Measurements from ENCODE around the genes DICER1 and ATG2B.

DNA sequence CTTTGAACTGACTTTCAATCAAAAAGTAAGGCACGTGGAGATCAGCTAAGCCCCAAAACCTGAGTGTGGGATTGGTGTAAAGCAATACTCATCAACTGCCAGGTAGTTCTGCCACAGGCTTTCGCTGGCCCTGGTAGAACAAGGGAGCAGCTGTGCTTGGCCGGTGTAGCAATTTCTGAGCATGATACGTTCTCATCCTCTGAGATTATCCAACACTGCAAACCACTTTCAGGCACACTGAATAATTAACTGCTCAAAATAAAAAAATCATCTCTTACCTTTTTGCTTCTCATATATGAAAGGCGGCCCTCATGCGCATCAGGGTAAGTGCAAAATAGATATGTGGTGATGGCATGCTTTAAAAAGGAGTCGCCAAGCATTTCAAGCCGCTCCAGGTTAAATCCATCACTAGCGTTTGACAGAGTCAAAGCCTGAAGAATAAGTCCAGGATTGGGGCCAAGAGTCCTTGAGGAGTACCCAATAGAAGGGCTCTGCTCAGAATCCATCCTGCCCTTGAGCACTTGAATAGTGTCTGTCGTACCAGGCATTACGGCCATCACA lies 54.2 kb downstream of the DICER1 start:
- PRO-cap: no peak
- RAMPAGE, long total RNA, 3 experiments: no peak in any of the 3 experiments

DNA sequence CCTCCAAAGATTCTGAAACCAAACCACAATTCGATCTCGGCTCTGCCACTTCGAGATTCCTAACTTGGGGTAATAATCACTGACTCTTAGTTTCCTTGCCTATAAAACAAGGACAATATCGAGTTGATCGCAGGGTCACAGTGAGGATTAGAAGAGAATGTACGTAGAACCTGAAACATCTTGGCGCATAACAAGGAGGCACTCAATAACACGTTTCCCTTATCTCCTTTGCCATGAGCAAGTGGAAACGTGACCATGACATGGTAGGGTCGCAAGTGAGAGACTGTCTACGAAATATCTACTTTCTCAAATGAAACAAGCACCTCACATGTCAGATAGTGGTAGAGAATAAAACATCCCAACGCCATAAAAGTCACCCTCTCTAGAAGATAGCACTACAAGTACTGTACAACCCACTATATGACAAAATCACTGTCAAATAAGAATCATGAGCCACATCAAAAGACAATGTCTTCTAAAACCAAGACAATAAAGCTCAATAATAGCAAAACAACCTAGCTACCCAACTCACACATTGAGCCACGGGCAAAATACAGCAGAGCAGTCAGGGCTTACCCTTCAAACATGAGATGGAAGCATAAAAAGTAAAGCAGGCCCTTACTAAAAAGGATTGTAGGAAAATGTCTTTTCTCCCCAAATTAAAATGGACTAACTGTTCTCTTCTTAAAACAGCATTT lies 2.1 kb downstream of the DICER1 start:
- PRO-cap: no peak
- RAMPAGE, long total RNA, 3 experiments: no peak in any of the 3 experiments

GRCh38 chr14:95156598-95157613 lies at the start of gene DICER1:
Gene DICER1 (minus strand): TSS chr14:95157529.
- PRO-cap: unidirectional peak, plus-strand start at chr14:95156787; unidirectional peak, plus-strand start at chr14:95156896; bidirectional peak, plus-strand start at chr14:95157687, minus-strand start at chr14:95157446
- RAMPAGE, long total RNA, 3 experiments: no peak in any of the 3 experiments

DNA sequence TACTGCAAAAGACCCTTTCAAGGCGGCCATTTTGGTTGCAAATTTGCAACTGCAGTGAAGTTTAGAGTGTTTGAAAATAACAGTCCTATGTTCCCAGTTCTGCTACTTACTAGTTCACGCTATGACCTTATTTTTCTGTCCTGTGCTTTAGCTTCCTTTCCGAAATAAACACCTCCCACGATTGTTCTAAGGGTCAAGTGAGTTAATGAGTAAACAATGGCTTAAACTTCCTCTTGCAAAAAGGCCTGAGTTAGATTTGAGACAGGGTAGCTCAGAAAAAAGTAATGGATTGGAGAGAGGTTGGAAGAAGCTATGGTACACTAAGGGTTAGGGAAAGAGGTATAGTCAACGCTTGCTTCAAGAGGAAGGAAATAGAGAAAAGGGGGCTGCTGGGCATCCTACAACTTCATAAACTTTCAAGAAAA lies 26.4 kb upstream of the DICER1 start:
- PRO-cap: unidirectional peak, minus-strand start at position 111 of the sequence
- RAMPAGE, long total RNA, 3 experiments: no peak in any of the 3 experiments

DNA sequence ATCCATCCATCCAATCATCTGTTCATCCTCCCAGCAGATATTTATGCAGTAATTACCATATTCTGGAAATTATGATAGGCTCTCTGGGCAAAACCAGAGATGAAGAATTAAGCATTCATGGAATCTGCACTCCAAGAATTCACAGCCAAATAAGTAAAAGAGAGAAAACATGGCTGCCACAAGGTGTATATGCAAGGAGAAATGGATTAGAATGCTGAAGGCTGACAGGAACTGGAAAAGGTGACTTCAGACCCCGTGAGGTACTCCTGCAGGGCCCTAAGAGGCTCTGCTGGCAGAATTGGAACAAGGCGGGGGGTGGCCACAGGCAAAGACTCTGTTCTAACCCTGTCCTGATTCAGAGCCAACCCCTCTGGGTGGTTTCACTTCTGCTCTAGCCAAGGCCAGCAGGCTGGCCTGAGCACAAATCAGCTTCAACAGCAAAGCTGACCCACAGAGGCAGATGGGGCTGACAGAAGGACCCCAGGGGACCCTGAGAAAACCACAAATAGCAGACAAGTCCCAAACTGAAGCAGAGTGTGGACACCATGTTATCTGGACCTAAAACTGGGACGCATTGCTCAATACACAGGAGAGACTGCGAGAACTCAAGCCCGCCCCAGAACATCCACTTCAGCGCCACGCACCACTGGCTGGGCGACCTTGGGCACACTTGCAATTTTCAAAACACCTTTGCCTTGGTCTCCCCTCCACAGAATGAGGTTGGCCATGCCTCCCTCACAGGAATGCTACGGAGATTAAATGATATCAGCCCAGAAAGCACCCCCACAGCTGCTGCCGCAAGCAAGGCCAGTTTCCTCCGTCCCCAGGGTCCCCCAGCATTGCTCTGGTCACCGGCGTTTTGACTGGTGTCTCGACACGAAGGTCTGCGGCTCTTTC lies 76.4 kb upstream of the DICER1 start:
- PRO-cap: no peak
- RAMPAGE, long total RNA, 3 experiments: no peak in any of the 3 experiments

DNA sequence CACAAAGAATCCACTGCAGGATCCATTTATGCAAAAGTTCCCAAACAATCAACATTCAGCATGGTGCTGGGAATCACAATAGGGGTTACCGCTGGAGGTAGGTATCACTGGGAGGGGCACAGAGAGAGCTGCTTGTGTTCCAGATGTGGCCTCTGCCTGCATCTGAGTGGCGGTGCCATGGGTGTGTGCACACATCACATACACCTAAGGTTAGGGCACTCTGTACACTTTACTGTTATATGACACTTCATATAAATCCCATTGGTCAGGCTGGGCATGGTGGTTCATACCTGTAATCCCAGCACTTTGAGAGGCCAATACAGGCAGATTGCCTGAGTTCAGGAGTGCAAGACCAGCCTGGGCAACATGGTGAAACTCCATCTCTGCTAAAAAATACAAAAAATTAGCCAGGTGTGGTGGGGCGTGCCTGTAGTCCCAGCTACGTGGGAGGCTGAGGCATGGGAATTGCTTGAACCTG lies 30.7 kb downstream of the CLMN start:
- PRO-cap: no peak
- RAMPAGE, long total RNA, 3 experiments: no peak in any of the 3 experiments

DNA sequence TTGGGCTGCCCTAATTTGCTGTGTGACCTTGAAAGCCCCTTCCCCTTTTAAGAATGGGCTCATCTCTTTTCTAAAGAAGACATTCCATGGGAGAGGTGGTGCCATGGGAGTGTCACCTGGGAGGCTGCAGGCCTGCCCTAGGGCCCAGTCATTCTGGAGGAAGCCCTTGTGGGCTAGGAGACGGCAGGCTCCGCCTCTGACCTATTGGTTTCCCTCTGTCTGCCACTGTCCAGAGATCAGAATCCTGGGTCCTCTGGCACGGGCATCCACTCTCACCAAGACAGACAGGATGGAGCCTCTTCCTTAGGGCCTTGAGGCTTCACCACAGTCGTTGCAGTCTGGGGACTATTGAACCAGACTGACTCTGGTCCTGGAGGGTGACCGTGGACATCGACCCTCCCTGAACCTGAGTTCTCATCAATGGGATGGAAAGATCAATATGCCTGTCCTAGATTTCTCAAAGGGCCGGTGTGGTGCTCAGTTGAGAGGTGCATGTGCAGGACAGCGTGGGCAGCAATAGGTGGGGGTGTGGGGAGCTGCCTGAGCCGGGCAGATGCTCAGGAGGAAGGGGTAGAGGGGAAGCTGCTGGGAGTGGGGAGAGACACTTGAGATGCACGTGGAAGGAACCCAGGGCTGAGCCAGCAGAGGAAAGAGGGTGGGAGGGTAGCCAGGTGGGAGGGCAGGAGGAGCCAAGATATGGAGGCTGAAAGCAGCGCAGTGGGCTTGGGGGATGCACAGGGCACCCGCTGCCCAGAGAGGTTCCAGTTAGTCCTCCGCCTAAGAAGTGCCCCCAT lies 12.2 kb upstream of the CLMN start:
- PRO-cap: no peak
- RAMPAGE, long total RNA, 3 experiments: no peak in any of the 3 experiments

GRCh38 chr14:95361225-95362092 lies 41.8 kb upstream of the CLMN start:
- PRO-cap: no peak
- RAMPAGE, long total RNA, 3 experiments: no peak in any of the 3 experiments

- PRO-cap: no peak
- RAMPAGE, long total RNA, 3 experiments: no peak in any of the 3 experiments
These were observed 29.5 kb downstream of the SYNE3 start for GRCh38 chr14:95486939-95487301.

- PRO-cap: bidirectional peak, plus-strand start at chr14:95489200, minus-strand start at chr14:95489019
- RAMPAGE, long total RNA, 3 experiments: no peak in any of the 3 experiments
These were observed 27.4 kb downstream of the SYNE3 start for GRCh38 chr14:95488811-95489729.

GRCh38 chr14:95537227-95537972 lies 2.5 kb downstream of the GLRX5 start:
- PRO-cap: unidirectional peak, minus-strand start at chr14:95537636
- RAMPAGE, long total RNA, 3 experiments: no peak in any of the 3 experiments

DNA sequence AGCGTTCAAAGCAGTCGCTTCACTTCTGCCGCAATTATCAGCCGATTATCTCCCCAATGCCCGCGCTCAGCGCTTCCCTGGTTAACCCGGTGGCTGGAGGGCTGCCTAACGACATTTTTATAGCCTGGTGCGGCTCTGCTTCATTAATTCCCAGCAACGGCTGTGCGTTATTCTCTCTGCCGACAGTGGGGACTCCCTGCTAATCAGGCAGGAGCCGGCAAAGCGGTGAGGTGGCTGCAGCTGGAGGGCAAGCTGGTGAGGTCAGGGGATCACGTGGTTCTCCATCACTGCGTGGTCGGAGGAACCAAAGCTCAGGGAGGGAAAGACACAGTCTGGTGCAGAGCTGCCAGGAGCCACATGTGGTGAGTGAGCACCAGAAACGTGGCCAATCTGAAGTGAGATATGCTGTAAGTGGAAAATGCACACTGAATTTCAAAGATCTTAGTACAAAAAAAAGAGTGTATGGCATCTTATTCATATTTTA lies 63.0 kb downstream of the GLRX5 start:
- PRO-cap: no peak
- RAMPAGE, long total RNA, 3 experiments: no peak in any of the 3 experiments

GRCh38 chr14:96032096-96032380 lies 7.1 kb upstream of the C14orf132 start:
- PRO-cap: no peak
- RAMPAGE, long total RNA, 3 experiments: no peak in any of the 3 experiments

GRCh38 chr14:96362382-96363439 lies at the start of gene ATG2B:
Gene ATG2B (minus strand): TSS chr14:96363341.
- PRO-cap: bidirectional peak, plus-strand start at chr14:96363526, minus-strand start at chr14:96363341
- RAMPAGE, long total RNA, 3 experiments: start-site peak on the minus strand in 3 of 3 experiments, at chr14:96363288-96363412 at its widest, 23 to 143 reads per replicate

GRCh38 chr14:96461914-96462672 lies 40.1 kb upstream of the PAPOLA start:
- PRO-cap: no peak
- RAMPAGE, long total RNA, 3 experiments: no peak in any of the 3 experiments

- PRO-cap: no peak
- RAMPAGE, long total RNA, 3 experiments: no peak in any of the 3 experiments
These were observed 55.8 kb upstream of the VRK1 start for GRCh38 chr14:96741303-96741875.

DNA sequence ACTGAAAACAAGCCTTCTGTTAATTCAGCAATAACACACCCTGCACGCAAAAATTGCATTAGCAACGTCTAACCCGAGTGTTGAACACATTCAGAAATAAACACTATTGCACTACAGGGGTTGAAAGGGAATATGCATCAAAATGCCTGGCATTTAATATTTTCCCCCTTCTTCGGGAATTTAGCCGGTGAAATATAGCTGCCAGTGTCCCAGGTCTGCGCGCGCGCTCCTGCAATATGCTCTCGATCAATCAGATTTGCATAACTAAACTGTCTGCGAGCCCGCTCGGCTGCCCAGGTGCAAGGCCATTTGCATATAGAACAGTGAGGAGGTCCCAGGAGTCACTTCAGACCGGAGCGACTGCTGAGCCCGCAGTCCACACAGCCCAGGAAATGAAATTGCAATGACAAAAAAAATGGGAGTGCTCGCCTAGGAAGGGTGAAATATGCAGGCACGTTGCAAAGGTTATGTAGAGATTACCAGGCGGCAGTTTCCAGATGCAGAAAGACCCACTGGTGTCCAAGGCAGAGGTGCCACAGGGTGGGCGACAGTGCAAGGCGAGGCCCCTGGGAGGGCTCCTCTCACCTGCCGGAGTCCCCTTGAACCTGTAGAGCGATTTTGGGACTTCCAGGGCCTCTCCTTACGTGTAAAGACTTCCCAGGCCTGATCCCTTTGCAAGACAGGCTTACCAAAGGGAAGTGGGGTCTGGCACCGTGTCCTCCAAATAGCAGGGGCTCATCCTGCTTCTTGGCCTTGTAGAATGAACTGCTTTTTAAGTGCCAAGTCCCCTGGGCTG lies 228.6 kb downstream of the VRK1 start:
- PRO-cap: no peak
- RAMPAGE, long total RNA, 3 experiments: no peak in any of the 3 experiments

GRCh38 chr14:97865875-97866305 lies 1068.7 kb downstream of the VRK1 start:
- PRO-cap: no peak
- RAMPAGE, long total RNA, 3 experiments: no peak in any of the 3 experiments

GRCh38 chr14:97978419-97978745 lies 1181.2 kb downstream of the VRK1 start:
- PRO-cap: no peak
- RAMPAGE, long total RNA, 3 experiments: no peak in any of the 3 experiments

DNA sequence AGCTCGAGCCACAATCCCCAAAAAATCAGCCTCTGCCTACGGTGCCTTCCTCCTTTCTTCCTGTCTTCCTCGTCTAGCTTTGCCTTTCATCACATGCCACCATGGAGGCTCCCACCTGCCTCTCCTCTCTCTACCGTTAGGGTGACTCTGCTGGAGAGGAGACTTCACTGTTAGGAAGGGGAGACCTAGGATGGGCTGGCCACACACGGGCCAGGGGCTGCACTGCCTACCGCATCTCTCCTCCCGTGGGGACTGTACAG lies 1104.8 kb downstream of the BCL11B start:
- PRO-cap: no peak
- RAMPAGE, long total RNA, 3 experiments: no peak in any of the 3 experiments

All from gastrocnemius medialis (tissue), 3 donors.